ENCODE measurements around a stretch of chr1.

DNA sequence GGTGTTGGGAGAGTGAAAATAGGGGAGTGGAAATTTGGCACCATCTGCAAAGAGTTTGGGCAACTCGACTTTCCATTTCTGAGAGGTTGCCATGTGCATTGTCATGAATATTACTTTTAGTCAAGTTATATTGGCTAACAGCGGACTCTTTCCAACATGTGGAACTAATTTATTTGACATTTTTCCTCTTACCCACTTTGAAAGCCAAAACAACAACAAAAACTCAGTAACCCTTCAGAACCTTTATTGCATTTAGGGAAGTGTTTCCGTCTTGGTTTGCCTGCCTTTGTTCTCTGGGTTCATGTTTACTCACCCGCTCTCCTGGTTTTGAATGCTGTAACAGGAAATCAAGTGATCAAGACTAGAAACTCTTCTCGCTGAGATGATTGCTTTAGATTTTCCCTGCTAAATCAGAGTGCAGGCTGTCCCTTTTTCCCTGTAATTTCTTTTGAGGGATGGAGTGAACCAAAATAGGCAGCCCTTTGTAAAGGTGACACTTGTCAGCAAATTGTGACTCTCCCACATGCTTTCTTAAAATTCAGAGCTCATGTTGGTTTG lies 70.5 kb downstream of the CACHD1 start:
- RRBS, 2 experiments: no CpG with 5 or more reads among the region's 5 CpGs
CAGE:
- cytosol, long polyA minus RNA: no peak
- cytosol, long polyA plus RNA: no peak
- long polyA plus RNA: no peak
- nucleus, long polyA minus RNA: no peak
- nucleus, long polyA plus RNA: no peak

GRCh38 chr1:64672914-64673499 lies 71.9 kb upstream of the RAVER2 start:
- RRBS, 2 experiments: no CpG with 5 or more reads among the region's 7 CpGs
CAGE:
- cytosol, long polyA minus RNA: no peak
- cytosol, long polyA plus RNA: no peak
- long polyA plus RNA: no peak
- nucleus, long polyA minus RNA: no peak
- nucleus, long polyA plus RNA: no peak

DNA sequence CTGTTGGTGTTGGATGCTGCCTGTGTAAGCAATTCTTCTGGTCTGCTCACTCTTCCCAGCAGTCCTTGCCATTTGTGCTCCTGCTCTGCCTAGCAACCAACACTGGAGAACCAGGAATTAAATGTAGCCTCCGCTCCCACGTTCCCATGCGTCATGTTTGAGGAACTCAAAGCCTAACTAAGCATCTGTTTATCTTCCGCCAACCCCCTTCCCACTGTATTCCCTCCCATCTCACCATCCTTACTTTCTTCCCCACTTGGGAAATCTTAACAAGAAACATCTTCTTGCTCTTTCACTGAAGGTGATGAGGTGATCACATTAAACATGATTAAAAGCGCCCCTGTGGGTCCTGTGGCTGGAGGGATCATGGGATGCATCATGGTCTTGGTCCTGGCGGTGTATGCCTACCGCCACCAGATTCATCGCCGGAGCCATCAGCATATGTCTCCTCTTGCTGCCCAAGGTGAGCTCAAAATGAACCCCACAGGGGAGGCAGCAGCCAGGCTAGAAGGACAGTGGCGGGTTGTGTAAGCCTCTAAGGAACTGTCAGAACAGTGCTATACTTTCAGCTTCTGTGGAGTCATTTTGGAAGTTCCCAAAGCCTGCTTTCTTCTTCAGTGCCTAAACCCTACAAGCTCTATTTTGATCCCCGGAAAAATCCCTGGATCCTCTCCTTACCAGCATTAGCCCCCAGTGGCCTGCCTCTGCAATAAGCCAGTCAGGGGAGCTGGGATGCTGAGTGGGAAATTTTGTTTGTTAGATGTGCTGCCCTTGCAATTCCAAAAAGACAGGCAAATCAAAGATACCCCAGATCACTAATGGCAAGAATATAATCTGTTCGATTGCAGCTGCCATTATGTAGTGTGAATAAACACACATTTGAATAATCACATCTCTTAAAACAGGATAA lies 65.3 kb upstream of the RAVER2 start:
- RRBS, 2 experiments: no CpG with 5 or more reads among the region's 12 CpGs
CAGE:
- cytosol, long polyA minus RNA: no peak
- cytosol, long polyA plus RNA: no peak
- long polyA plus RNA: no peak
- nucleus, long polyA minus RNA: no peak
- nucleus, long polyA plus RNA: no peak

DNA sequence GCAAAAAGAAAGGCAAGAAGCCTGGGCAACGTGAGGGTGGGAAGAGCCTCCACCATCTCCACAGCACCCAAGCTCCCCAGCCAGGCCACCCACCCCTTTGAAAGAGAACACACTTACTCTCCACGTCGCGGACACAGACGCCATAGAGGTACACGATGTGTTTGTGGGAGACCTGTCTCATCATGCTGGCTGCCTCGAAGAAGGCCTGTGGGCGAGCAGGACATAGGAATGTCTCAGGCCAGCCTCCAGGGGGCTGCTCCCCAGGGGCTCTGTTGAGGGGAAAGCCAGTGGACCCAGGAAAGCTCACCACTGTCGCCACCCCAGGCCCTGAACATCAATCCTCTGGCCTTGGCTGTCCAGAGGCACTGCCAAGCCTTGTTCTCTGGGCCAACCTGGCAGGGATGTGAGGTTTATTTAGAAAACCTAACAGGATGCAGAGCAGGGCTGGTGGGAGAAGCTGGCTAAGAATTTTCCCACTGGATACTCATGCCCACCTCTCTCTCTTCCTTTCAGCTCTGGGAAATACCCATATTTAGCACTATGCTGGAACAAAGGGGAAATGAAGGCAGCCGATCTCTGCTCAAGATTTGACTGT lies 101.8 kb downstream of the RAVER2 start:
- RRBS, 2 experiments: no CpG with 5 or more reads among the region's 10 CpGs
CAGE:
- cytosol, long polyA minus RNA: no peak
- cytosol, long polyA plus RNA: no peak
- long polyA plus RNA: no peak
- nucleus, long polyA minus RNA: no peak
- nucleus, long polyA plus RNA: no peak

DNA sequence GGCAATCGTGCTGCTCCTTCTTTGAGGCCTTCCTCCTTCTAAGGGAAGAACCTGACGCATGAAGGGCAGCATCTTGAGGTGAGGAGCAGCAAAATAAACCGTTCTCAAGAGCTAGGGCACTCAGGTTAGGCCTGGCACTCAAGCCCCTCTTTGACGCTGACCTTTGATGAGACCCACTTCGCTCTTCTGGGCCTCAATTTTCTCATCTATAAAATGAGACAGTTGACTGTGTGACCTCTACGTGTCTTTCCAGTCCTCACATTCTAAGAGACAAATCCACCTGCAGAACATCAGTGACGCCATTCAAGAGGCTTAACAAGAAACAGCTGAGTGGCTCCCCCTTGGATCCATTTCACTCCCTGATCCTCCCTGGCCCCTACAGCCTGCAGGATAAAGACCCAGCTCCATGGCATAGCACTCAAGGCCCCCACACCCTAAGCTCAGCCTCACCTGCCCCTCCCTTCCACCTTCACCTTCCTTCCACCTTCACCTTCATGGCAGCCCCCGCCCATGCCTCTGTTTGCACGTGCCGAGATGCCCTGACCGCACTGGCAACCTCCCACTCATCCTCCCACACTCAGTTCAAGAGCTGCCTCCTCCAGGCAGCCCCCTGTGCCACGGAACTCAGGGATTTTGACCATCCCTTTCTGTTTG lies 109.6 kb downstream of the RAVER2 start:
- RRBS, 2 experiments: no CpG with 5 or more reads among the region's 12 CpGs
CAGE:
- cytosol, long polyA minus RNA: no peak
- cytosol, long polyA plus RNA: no peak
- long polyA plus RNA: no peak
- nucleus, long polyA minus RNA: no peak
- nucleus, long polyA plus RNA: no peak

DNA sequence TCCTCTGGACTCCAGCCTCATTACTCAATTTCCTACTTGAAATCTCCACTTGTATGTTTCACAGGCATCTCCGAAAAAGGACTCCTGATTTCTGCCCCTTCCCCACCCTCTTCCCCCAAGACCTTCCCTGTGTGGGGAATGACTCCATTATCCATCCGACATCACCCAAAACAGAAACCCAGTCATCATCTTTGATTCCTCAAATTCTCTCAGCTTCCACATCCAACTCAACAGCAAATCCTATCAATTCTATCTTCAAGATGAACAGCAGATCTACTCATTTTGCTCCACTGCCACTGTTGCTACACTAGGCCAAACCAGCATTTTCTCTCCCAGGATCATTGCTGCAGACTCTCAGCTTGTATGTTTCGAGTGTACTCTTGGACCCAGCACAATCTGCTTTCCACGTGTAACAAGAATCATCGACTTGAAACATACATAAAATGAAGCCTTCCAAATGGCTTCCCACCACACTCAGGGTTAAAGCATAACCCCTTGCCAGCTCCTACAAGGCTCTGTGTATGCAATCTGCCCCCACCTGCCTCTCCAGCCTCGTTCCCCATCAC lies 94.8 kb downstream of the JAK1 start:
- RRBS, 2 experiments: no CpG with 5 or more reads among the region's 6 CpGs
CAGE:
- cytosol, long polyA minus RNA: no peak
- cytosol, long polyA plus RNA: no peak
- long polyA plus RNA: no peak
- nucleus, long polyA minus RNA: no peak
- nucleus, long polyA plus RNA: no peak

GRCh38 chr1:64933066-64934248 lies 32.9 kb downstream of the JAK1 start:
- RRBS, 2 experiments: no CpG with 5 or more reads among the region's 15 CpGs
CAGE:
- cytosol, long polyA minus RNA: no peak
- cytosol, long polyA plus RNA: no peak
- long polyA plus RNA: no peak
- nucleus, long polyA minus RNA: no peak
- nucleus, long polyA plus RNA: no peak

DNA sequence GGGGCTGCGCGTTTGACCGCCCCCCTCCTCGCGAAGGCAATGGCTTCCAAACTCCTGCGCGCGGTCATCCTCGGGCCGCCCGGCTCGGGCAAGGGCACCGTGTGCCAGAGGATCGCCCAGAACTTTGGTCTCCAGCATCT lies 236 bp downstream of the AK4 start:
- RRBS, 2 experiments: 0% methylated on average over 4 of the region's 14 CpGs
CAGE:
- cytosol, long polyA minus RNA: no peak
- cytosol, long polyA plus RNA: no peak
- long polyA plus RNA: no peak
- nucleus, long polyA minus RNA: no peak
- nucleus, long polyA plus RNA: no peak

GRCh38 chr1:65427064-65427653 lies 6.7 kb downstream of the LEPR start:
- RRBS, 2 experiments: no CpG with 5 or more reads among the region's 10 CpGs
CAGE:
- cytosol, long polyA minus RNA: no peak
- cytosol, long polyA plus RNA: no peak
- long polyA plus RNA: no peak
- nucleus, long polyA minus RNA: no peak
- nucleus, long polyA plus RNA: no peak

- RRBS, 2 experiments: no CpG with 5 or more reads among the region's 9 CpGs
CAGE:
- cytosol, long polyA minus RNA: no peak
- cytosol, long polyA plus RNA: no peak
- long polyA plus RNA: no peak
- nucleus, long polyA minus RNA: no peak
- nucleus, long polyA plus RNA: no peak
Observed at GRCh38 chr1:65429790-65430393, 9.4 kb downstream of the LEPR start.

- RRBS, 2 experiments: no CpG with 5 or more reads among the region's 5 CpGs
CAGE:
- cytosol, long polyA minus RNA: no peak
- cytosol, long polyA plus RNA: no peak
- long polyA plus RNA: no peak
- nucleus, long polyA minus RNA: no peak
- nucleus, long polyA plus RNA: no peak
Observed at GRCh38 chr1:65470843-65472109, 50.8 kb downstream of the LEPR start.

DNA sequence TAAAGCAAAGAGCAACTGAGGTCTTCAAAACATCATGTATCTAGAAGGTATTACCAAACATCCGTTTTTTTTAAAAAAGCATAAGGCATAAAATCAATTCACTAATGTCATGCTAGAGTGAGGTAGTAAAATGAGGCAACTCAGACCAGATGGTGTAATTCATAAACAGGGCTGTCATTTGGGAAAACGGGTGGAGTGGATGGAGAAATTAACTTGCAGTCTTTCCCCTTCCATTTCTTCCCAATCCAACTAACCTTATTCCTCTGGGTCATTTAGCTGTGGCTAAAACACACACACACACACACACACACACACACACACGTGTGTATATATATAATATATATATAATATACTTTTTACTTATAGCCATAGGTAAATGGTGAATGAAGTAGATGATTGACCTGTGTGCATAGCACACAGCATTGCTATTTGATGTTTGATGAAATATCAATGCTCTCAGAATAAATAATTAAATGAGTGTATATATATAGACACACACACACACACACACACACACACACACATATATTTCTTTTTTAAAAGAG lies 51.7 kb downstream of the LEPR start:
- RRBS, 2 experiments: no CpG with 5 or more reads among the region's 3 CpGs
CAGE:
- cytosol, long polyA minus RNA: no peak
- cytosol, long polyA plus RNA: no peak
- long polyA plus RNA: no peak
- nucleus, long polyA minus RNA: no peak
- nucleus, long polyA plus RNA: no peak

DNA sequence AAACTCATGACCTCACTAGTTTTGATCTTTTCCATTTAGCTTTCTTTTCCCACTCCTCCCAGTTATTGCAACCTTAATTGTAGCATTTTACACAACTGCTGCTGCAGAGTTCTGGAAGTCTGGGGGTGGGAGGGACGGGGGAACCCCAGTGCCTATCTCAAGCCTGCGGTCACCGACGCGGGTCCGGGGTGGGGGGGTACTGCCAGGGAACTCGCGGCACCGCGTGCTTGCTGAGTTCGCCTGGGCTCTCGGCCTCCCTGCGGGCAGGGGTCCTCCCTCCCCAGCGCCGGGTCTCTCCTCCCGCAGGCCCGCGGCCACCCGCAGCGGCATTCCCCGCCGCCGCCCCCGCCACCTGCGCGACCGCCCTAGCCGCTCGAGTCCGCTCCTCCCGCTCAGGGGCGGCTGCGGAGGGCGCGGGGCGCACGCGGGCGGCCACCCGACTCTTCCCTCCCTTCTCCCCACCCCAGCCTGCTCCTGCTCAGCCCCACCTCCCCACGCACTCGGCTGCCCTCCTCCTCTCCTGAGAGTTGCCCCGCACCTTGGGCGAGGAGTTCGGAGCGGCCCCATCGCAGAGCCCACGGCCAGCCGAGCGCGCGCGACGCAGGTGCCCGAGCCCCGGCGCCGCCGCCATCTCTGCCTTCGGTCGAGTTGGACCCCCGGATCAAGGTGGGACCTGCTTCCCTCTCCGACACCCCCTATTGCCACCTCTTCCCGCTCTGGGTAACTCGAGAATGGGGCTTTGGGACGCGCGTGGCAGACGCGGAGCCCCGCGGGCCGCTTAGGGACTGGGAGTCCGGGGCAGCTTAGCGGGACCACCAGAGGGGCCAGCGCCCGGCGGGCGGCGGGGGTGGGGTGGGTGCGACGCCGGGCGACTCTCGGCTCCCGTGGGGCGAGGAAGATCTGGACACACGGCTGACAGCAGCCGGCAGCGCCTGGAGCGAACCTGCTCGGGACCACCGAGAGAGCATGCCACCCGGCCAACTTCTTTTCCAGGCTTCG lies 105.0 kb downstream of the LEPR start:
- RRBS, 2 experiments: 6 to 10% methylated on average over 23 to 27 of the region's 95 CpGs
CAGE:
- cytosol, long polyA minus RNA: no peak
- cytosol, long polyA plus RNA: no peak
- long polyA plus RNA: no peak
- nucleus, long polyA minus RNA: no peak
- nucleus, long polyA plus RNA: no peak

GRCh38 chr1:65527043-65527525 lies 106.6 kb downstream of the LEPR start:
- RRBS, 2 experiments: no CpG with 5 or more reads among the region's 4 CpGs
CAGE:
- cytosol, long polyA minus RNA: no peak
- cytosol, long polyA plus RNA: no peak
- long polyA plus RNA: no peak
- nucleus, long polyA minus RNA: no peak
- nucleus, long polyA plus RNA: no peak

DNA sequence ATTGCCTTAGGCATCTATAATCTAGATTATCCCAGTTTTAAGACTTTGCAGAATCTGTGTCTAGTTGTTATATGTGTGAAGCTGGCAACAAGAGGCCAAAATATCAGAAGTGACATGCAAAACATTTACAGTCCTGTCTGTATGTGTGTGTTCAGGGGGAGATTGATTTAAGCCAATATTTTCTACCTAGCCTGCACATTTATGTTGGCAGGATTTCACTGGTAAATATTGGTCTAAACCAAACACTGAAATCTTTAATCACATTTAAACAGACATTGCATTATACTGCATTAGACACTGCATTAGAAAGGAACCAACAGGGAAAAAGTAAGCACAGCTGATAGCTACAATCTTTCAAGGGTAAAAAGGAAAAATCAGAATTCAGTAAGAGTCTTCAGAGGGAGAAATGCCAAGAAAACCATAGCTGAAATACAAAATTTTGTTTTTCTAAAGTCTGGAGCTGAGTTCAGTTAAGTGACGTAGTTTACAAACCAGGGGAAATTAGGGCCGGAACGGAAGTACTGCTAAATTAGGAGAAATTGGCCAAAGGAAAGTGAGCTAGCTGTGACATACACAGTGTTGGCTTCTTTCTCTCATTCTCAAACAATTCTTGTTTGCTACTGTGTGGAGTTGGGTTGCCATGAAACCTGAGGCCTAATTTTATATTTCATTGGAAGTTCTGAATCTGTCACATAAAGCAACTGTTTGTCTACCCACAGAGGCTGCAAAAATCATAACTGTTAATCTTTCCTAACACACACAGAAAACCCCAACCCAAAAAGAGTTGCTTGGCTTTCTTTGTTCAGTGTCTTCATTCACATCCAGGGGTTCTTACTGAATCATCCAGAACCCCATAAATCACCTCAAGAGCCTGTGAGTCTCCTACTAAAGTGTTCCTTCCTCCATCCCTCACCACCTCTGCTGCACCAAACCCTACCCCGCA lies 217.3 kb upstream of the SGIP1 start:
- RRBS, 2 experiments: no CpG with 5 or more reads among the region's 4 CpGs
CAGE:
- cytosol, long polyA minus RNA: no peak
- cytosol, long polyA plus RNA: no peak
- long polyA plus RNA: no peak
- nucleus, long polyA minus RNA: no peak
- nucleus, long polyA plus RNA: no peak

- RRBS, 2 experiments: no CpG with 5 or more reads among the region's 7 CpGs
CAGE:
- cytosol, long polyA minus RNA: no peak
- cytosol, long polyA plus RNA: no peak
- long polyA plus RNA: no peak
- nucleus, long polyA minus RNA: no peak
- nucleus, long polyA plus RNA: no peak
Observed at GRCh38 chr1:66330179-66331214, 203.5 kb upstream of the SGIP1 start.

DNA sequence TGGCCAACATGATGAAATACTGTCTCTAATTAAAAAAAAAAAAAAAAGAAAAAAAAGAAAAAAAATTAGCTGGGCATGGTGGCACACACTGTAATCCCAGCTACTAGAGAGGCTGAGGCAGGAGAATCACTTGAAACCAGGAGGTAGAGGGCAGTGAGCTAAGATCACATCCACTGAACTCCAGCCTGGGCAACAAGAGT lies 191.5 kb upstream of the SGIP1 start:
CAGE:
- cytosol, long polyA minus RNA: no peak
- cytosol, long polyA plus RNA: no peak
- long polyA plus RNA: no peak
- nucleus, long polyA minus RNA: no peak
- nucleus, long polyA plus RNA: no peak

DNA sequence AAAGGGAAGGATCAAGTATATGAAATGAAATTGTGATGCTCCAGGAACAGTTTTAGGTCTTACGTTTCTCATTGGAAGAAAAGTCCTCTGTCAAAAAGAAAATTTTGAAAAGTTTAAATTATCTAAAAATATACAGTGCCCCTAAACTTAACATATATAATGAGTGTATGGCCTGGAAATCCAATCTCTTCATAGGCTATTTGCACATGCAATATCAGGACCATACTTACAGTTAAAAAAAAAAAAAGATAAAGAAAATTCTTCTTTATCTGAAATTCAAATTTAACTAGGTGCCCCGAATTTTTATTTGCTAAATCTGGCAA lies 185.6 kb upstream of the SGIP1 start:
- RRBS, 2 experiments: no CpG with 5 or more reads among the region's 2 CpGs
CAGE:
- cytosol, long polyA minus RNA: no peak
- cytosol, long polyA plus RNA: no peak
- long polyA plus RNA: no peak
- nucleus, long polyA minus RNA: no peak
- nucleus, long polyA plus RNA: no peak

GRCh38 chr1:66372170-66373156 lies 161.5 kb upstream of the SGIP1 start:
- RRBS, 2 experiments: no CpG with 5 or more reads among the region's 10 CpGs
CAGE:
- cytosol, long polyA minus RNA: no peak
- cytosol, long polyA plus RNA: no peak
- long polyA plus RNA: no peak
- nucleus, long polyA minus RNA: no peak
- nucleus, long polyA plus RNA: no peak

- RRBS, 2 experiments: no CpG with 5 or more reads among the region's 8 CpGs
CAGE:
- cytosol, long polyA minus RNA: no peak
- cytosol, long polyA plus RNA: no peak
- long polyA plus RNA: no peak
- nucleus, long polyA minus RNA: no peak
- nucleus, long polyA plus RNA: no peak
Observed at GRCh38 chr1:66396027-66396898, 137.7 kb upstream of the SGIP1 start.